Vein endothelial cell (primary cell): ENCODE data around the genes CLGN and FREM3.

DNA sequence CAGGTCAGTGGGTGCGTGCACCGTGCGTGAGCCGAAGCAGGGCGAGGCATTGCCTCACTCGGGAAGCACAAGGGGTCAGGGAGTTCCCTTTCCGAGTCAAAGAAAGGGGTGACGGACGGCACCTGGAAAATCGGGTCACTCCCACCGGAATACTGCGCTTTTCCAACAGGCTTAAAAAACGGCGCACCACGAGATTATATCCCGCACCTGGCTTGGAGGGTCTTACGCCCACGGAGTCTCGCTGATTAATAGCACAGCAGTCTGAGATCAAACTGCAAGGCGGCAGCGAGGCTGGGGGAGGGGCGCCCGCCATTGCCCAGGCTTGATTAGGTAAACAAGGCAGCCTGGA, 14.0 kb downstream of the CLGN start:
- CAGE, long polyA plus RNA = no peak

GRCh38 chr4:140427524-140428083, at the start of gene CLGN:
Gene CLGN (minus strand): TSS chr4:140427648.
- CAGE, long polyA plus RNA = no peak

DNA sequence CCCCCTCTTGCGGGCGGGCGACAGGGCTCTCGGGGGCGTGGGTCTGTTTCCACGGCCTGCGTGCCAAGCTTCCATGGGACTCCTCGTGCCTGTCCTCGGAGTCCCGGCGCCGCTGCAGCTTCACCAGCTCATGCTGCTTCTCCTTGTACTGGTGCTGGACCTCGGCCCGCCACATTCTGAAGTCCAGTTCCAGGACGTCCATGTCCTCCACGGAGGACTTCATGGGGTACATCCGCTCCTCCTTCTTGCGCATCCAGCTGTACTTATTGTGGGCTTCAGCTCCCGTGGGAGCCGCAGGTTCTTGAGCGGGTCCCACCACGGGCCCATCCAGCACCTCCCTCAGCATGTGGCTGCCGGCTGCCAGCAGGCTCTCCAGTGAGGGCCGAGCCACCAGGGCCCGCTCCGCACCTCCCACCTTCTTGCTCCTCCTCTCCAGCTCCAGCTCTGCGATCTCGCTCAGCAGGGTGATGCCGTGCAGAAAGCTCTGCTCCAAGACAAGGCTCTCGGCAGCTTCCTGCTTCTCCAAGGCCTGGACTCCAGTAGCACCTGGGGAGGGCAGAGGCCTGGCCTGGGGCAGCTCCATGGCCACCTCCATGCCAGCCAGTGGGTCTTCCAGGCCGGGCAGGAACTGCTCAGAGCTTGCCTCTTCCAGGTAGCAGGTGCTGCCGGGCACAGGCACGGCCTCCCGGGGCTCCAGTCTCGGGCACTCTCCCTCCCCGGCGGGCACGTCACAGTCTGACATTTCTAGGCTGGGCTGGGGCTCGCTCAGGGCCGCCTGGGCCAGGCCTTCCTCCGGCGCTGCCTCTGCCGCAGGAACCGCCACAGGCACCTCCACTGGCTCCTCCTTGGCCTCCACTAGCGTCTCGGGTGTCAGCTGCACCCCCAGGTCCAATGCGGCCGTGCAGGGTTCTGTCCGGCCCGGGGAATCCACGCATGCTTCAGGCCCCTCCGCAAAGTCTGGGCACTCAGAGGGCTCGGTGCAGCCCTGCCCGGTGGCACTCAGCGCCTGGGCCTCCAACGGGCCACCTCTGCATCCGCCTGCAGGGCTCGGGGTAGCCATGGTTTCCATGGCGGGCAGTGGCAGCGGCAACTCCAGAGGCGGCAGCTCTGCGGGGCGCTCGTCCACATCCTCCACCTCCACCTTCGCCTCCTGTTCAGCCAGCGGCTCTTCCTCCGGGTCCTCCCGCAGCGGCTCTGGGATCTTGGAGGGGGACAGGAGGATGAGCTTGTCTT, 74.5 kb upstream of the UCP1 start:
- CAGE, long polyA plus RNA = no peak

- CAGE, long polyA plus RNA = no peak
Observed at GRCh38 chr4:140679452-140679884, 76.7 kb downstream of the TBC1D9 start.

GRCh38 chr4:140790262-140790518, 34.0 kb upstream of the TBC1D9 start:
- CAGE, long polyA plus RNA = no peak

DNA sequence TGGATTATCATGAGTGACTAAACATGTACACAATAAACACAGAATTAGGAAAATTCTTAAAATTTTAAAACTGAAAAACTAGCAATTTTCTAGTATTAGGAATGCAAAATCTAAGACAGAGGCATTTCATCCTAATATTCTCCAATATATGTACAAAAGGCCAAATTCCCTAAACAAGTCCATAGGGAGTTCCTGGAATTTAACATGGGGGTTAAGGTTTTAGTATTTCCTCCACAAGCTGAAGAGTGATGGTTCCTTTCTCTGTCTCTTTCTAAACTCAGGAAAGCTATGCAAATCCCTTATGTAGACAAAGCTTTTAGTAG, 137.6 kb upstream of the TBC1D9 start:
- CAGE, long polyA plus RNA = no peak

DNA sequence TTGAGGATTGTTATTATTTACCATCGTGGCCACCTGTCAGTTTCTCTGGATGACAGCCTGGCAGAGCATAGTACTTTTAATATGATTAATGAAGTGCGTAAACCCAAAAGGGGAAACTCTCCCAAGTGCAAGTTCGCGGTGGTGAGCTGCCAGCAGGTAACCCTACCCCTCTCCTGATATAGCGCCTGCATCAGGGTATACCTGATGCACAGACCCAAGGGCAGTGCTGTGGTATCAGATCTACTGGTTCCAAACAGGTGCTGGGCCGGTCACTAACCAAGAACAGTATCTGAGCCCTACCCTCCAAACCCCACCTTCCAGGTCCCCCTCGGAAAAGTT, 1.6 kb downstream of the RNF150 start:
- CAGE, long polyA plus RNA = no peak

GRCh38 chr4:141853157-141853794, 216.9 kb downstream of the IL15 start:
- CAGE, long polyA plus RNA = no peak

GRCh38 chr4:142128517-142128988, 492.2 kb downstream of the IL15 start:
- CAGE, long polyA plus RNA = no peak

GRCh38 chr4:142402825-142403256, 443.3 kb downstream of the INPP4B start:
- CAGE, long polyA plus RNA = no peak

GRCh38 chr4:142417080-142417452, 429.0 kb downstream of the INPP4B start:
- CAGE, long polyA plus RNA = no peak

GRCh38 chr4:142847089-142847439, 963 bp upstream of the INPP4B start:
- CAGE, long polyA plus RNA = no peak

DNA sequence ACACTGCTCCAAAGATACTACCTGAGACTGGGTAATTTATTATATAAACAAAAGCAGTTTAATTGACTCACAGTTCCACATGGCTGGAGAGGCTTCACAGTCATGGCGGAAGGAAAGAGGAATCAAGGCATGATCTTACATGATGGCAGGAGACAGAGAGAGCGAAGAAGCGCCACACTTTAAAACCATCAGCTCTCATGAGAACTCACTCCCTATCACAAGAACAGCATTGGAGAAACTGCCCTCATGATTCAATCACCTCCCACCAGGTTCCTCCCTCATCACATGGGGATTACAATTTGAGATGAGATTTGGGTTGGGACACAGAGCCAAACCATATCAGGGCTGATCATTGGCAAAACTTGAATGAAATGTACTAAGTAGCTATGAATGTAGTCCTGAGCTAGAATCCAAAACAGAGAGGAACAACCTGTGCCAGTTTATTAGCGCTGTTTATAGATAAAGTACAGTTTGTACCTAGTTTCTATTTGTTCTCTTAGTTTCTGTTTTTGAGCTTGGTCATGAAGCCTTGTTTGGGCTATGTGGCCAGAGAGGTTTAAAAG, 66.8 kb upstream of the INPP4B start:
- CAGE, long polyA plus RNA = no peak

DNA sequence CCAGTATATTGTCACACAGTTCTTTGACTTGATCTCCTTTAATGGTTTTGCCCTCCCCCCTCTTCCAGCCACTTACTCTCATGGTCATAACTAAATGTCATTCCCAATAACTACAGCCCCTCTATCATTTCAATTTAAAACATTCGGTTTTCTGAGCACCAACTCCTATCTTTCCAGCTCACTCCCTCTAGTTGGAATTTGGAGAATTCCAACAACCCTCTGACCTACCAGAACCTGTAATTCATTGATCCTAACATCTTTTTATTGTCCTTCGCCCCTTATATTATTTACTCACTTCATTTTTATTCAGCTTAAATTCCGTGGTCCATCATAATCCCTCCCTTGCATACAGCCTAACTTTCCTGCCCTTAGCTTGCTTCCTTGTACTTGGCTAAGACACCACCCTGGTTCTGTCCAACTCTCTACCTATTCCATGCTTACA, 21.6 kb upstream of the USP38 start:
- CAGE, long polyA plus RNA = no peak

GRCh38 chr4:143335581-143335826, 1.2 kb upstream of the GAB1 start:
- CAGE, long polyA plus RNA = no peak

DNA sequence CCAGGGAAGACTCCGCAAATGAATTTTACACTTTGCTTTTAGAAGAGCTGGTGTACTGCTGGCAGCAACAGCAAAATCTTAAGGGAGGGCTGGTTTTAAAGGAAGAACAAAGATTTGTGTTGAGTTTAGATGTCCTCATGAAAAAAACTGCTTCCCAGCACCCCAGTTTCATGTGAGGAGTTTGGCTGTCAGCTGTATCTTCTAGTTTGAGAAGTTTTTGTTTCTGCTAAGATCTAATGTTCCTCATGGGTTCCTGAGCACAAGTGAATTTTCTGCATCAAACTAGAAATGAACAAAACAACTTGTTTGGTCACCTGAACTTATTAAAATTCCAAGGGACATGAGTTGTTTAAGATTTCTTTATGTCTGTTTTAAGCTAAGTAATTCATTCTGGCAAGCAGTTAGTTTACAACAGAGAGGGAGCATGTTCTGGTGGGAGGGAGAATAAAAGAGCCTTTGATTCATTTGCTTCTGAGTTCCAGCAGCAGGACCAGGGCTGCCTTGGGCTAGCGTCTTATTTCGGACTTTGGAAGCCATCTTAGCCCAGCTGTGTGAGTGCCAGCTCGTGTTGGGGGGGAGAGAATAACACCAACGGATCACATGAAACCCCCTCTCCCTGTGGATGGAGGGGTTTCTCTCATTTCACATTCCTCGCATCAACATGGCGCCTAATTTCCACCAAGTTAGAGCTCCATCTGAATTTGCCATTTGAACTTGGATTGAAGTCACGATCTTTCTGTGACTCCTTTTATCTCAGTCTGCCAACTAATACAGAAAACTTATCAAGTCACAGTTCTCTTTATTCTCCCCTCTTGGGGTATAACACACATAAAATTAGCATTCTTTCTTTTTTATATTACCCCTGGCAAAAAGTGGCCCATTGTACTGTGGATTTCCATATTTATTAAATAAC, 7.3 kb downstream of the GAB1 start:
- CAGE, long polyA plus RNA = no peak

GRCh38 chr4:143406368-143406943, 69.8 kb downstream of the GAB1 start:
- CAGE, long polyA plus RNA = no peak

DNA sequence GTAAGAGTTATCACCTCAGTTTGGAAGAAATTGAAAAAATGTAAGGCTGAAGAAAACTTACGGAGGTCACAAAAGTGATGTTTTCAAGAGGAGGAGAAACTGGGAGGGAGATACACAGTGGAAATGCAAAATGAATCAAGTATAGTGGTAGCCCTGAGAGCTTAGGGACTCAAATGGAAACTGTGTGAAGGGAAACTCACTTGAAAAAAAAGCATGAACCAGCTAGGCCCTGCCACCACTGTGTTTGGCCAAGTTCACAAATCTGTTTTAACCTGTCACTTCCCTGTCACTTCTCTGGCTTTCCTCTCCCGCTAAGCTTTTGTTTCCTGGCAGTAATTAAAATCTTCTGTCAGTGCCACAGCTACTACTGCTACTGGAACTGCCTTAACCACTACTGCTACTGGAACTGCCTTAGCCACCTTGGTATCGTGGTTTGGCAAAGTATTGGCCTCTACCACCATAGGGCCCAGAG, 41.3 kb downstream of the SMARCA5 start:
- CAGE, long polyA plus RNA = no peak

GRCh38 chr4:143700553-143700852, at the start of gene FREM3:
Gene FREM3 (minus strand): TSS chr4:143700675.
- CAGE, long polyA plus RNA = no peak

- CAGE, long polyA plus RNA = no peak
Observed at GRCh38 chr4:144647008-144647595, 1.1 kb downstream of the HHIP start.